Neural cell (in vitro differentiated cells): ENCODE data around the gene SLC2A7.

DNA sequence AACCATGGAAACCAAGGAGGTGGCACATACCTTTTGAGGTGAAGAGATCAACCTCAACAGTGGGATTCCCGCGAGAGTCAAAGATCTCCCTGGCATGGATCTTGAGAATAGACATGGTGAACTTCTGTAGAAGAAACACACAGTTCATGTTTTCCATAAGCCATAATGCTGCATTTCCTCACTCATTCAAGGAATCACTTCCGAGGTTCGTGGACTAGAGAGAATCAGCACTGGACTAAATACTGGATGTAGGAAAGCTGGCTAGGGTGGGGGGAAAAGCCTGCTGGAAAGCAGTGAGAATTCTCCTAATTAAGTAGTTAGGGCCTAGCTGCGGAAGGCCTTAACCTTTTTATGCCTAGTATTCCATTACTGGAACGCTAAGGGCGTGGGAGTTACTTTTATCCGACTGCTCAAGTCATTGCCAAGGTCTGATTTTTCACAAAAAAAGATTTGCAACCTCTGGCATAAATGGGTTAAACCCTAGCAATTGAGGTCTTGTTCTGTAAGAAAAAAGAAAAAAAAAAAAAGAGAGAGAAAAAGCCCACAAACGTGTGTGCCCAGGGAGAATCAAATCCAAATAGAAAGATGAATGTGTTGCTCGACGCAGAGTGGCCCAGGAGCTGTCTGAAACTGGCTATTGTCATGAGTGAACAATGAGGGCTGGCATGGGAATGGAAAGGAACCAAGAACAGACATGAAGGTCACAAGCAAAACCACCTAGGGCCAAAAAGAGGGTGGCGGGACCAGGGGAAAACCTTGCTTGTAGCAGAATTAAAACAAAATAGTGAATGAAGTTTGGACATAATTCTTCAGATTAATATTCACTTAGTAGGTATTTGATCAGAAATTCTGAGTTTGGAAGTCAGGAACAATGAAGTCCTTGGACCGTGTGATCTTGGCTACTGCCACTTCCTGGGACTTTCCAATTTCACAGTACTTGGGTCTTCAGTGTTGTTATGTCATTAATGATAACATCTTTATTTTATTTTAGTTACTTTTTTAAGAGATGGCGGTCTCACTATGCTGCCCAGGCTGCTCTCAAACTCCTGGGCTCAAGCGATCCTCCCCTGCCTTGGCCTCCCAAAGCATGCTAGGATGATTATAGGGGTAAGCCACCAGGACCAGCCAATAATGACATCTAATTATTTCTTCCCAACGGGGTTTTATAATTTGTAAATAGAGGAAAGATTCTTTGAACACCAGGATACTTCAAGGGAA is 3.3 kb downstream of the ENO1 start:
- RAMPAGE, long total RNA = no peak

GRCh38 chr1:8977210-8977418 is 31.4 kb downstream of the CA6 start:
- RAMPAGE, long total RNA = no peak

DNA sequence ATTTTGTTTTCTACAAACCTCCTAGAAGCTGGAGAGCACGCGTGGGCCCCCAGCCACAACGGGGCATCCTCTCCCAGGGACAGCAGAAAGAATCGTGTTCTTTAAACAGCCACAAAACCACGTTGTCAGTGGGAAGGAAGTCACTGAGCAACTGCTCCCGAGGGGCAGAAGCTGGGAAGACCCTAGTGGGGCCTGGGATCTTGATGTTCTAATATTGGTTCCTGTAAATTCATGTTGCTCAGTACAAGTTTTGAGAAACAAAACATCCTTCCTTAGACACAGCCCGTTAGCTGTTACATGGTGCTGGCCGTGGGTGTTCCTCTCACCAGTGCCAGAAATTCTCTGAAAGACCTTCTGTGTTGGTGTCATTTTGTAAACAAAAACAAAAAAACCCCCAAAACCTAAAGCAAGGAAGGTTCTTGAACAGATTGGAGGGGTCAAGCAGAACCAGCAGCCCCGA is 38.4 kb downstream of the SLC2A7 start:
- RAMPAGE, long total RNA = no peak

DNA sequence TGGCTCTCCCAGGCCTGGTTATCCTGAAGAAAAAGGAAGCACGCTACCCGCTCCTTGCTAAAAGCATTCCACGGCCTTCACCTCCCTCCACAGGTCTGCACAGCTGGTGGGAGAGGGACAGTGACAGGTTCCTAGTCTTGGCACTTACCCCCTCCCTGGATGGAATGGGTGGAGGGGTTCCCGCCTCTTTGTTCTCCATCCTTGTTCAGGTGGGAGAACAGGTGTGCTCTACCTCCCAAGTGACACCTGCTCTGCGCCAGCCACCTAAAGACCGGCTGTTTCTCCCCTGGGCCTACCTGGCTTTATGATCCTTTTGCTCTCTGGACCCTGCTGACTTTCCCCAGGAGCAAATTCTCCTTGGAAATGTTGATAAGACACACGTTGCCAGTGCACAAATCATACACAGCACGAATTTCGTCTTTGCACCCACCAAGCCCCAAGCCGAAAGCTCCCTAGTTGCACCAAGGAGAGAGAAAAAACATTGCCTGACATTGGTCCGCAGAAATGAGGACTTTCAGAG is at the start of gene SLC2A7:
SLC2A7 (minus strand) TSS at position 277 of the 520 bp plus-strand sequence.
- RAMPAGE, long total RNA = no peak

DNA sequence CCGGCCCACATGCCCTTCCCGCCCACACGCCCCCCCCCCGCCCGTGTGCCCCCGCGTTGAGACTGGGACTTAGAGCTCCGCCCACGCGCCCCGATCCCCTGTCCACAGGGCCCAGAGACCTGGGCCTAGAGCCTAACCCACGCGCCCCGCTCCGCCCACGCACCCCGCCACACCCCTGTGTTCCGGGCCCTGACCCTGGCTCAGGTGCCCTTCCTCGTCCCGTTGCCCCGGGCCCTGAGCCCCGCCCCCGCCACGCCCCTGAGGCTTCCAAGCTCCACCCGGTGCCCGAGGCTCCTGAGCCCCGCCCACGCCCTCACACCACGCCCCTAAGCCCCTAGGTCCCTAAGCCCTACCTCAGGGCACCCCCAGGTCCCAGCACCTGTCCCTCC is 454 bp upstream of the GPR157 start:
- RAMPAGE, long total RNA = no peak

GRCh38 chr1:9182702-9183280 is 51.8 kb upstream of the H6PD start:
- RAMPAGE, long total RNA = no peak

GRCh38 chr1:9299951-9300467 is 7.3 kb downstream of the SPSB1 start:
- RAMPAGE, long total RNA = no peak

DNA sequence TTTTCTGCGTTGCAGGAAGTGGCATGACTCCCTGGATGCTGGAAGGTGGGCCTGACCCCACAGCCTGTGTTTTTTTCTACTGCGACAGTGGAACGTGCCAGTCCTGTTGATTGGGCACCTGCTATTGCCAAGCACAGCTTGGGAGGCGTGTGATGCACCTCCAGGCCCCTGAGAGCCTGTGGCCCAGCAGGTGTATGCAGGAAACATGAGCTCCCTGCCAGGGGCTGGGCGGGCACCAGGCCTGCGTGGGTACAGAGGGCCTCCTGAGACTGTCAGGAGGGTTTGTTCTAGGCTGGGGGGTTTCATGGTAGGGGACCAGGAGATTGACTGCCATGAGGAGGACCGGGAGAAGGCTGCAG is 16.0 kb downstream of the SPSB1 start:
- RAMPAGE, long total RNA = no peak

DNA sequence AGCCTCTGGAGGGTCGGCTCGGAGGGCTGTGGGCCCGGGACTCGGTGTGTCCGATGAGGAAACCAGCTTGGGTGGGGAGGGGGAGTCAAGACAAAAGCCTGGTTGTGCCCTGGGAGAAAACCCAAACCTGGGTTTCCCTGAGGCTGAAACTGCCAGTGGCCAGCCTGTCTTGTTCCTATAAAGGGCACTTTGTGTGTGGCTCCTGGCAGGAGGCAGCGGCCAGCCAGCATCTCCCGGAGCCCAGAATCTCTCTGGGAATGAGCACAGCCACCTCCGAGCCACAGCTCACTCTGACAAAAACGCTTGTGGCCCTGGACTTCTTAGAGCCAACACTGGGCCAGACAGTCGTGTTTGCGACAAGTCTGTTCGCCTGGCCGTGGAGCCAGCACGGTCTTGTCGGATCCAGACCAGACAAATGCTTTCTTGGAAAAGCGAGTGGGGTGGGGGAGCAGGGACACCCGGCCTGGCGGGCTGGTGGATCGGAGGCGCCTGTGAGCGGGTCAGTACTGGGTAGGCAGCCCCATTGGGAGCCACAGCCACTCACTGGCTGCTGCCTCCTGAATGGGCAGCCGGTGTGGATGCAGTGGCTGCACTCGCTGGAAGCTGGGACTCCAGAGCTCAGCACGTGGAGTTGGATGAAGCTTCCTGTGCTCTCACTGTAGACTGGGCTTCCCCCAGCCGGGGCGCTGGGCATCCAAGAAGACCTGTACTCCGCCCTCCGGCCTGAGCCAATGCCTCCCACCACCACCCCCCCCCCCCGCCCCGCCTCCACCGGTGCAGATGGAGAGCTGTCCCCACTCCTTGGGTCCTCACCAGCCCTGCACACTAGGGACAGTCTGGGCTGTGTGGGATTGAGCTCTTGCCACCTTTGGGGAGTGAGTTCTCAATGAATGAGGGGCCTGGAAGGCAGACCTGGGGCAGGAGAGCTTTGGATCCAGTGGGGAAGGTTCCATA is 32.1 kb downstream of the SPSB1 start:
- RAMPAGE, long total RNA = no peak

DNA sequence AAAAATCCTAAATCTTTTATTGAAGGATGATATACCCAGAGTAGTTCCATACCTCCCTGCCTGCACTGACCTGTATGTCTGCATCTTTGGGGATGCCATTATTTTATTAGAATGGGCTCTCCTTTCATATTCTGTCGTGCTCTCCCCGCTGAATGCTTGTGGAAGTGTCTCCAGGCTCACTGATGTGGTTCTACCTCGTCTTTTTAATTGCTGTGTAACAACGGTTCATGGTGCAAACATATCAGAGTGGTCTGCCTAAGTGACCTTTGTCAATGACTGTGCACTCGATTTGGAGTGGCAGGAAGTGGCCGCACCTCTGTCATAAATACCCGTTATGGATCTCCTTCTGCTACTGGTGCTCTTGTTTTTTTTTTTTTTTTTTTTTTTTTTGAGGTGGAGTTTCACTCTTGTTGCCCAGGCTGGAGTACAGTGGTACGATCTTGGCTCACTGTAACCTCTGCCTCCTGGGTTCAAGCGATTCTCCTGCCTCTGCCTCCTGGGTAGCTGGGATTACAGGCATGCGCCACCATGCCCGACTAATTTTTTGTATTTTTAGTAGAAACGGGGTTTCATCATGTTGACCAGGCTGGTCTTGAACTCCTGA is 38.4 kb downstream of the SPSB1 start:
- RAMPAGE, long total RNA = no peak

DNA sequence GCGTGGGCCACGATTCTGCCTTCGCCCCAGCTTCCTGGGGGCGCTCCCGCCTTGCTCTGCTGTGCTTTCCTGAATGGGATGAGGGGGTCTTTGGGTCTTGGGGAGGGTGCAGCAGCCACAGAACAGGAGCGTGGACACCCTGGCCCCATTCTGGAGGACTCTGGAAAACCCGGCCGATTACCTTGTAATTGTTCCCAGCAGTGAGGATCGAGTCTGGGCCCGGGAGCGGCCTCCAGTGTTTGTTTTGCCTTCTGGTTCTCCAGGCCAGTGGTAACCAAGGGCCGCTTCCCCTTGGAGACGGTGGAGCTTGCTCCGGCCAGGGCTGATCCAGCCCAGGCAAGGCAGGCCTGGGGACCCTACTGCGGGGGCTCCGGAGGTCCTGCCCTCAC is 46.1 kb downstream of the SPSB1 start:
- RAMPAGE, long total RNA = no peak

DNA sequence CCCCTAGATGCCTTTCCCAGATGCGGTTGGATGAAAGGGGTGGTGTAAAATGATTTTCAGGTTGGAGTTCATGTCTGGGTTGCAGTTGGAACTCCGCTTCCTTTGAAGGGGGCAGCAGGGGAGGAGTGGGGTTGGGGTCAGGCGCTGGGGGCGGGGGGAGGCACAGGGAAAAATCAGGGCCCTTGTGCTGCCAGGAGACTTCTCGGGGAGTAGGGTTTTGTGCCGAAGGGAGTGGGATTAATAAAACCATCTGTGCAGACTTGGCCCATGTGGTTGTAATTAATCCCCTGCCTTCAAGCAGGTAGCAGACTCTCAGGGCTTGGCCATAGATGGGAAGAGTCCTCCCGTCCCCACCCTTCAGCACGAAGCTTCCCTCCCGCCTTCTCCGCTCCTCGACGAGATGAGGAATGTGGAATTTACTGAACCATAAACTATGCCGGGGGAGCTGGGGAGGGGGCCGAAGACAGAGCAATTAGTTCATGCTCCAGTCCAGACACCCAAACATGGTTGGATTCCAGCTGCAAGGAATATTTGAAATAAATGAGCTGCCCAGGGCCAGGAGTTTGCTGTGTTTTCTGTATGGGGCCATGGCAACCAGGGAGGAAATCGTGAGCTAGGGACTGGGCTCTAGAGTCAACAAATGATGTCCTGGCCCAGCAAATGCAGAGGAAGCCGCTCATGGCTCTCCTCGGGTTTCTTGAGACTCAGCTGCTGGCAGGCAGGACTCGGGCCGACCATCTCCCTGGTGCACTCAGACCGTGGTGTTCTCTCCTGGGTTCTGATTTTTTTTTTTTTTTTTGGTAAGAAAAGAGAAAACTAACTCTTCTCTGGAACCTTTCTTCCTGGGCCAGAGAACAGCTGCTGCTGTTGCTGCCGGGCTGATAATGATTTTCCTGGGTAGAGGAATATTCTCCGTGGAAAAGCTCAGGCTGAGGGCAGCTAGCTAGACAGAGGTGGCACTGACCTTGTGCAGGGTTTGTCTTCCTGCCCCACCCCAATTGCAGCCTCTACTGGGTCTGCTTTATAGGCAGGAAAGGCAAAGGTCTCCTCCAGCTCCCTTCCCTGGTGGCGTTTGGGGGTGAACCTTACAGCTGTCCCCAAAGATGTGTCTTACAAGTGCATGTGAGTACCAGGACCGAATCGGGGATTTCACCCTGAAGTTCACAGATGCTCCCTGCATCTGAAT is 78.9 kb downstream of the SPSB1 start:
- RAMPAGE, long total RNA = no peak

- RAMPAGE, long total RNA = no peak
Measured at GRCh38 chr1:9447086-9447669, 92.1 kb upstream of the SLC25A33 start.

GRCh38 chr1:9466720-9467724 is 72.2 kb upstream of the SLC25A33 start:
- RAMPAGE, long total RNA = no peak

- RAMPAGE, long total RNA = no peak
Measured at GRCh38 chr1:9629007-9630275, 22.1 kb upstream of the PIK3CD start.

- RAMPAGE, long total RNA = no peak
Measured at GRCh38 chr1:9835474-9836433, 12.0 kb upstream of the CLSTN1 start.

- RAMPAGE, long total RNA = no peak
Measured at GRCh38 chr1:9860615-9861483, 37.1 kb upstream of the CLSTN1 start.

- RAMPAGE, long total RNA = no peak
Measured at GRCh38 chr1:10253399-10254321, 43.3 kb downstream of the KIF1B start.

- RAMPAGE, long total RNA = no peak
Measured at GRCh38 chr1:10271478-10272378, 61.4 kb downstream of the KIF1B start.

DNA sequence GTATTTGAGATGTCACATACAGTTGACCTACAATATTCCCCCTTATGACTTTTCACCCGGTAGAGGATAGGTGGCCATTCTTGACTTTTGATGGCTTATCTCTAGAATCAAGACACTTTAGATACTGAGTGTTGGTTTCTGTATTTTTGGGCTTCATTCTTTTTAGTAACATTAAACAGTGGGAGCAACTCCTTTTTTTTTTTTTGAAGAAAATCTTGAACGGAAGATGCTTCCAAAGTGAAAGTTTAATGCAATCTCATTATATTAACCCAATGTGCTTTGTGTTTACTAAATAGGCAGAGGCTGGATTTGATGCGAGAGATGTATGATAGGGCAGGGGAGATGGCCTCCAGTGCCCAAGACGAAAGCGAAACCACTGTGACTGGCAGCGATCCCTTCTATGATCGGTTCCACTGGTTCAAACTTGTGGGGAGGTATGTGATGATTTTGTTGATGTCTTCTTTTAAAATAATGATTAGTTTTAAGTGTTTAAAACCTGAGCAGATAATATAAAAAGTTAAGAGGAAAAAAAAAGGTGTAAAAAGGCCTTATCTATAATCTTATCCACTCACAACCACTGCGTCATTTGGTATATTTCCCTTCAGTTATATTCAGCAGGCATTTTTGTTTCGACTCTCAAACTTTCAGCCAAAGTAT is 74.3 kb upstream of the PGD start:
- RAMPAGE, long total RNA = no peak